Measurements from ENCODE around the genes TIMM10B, OR10A5, OR5P3 and TUB.

DNA sequence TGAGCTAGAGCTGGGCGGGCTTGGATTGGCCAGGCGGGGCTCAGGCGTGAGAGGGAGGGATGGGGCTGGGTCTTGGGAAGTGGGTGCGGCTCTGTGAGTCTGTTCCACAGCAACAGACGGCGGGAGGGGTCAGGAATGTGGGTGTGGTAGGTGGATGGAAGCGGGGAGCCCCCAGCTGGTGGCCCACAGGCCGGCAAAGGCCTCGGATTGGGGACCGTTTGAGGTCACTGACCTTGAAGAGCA, 519 bp downstream of the CAVIN3 start:
- RAMPAGE, long total RNA = no peak
- RRBS = no CpG with 5 or more reads among the region's 10 CpGs

GRCh38 chr11:6431457-6431808, 9.4 kb downstream of the HPX start:
- RAMPAGE, long total RNA = no peak
- RRBS = no CpG with 5 or more reads among the region's 8 CpGs

- RAMPAGE, long total RNA = no peak
- RRBS = 1% methylated on average over 10 of the region's 41 CpGs
Measured at GRCh38 chr11:6481414-6482016, at the start of gene TIMM10B. Gene TIMM10B (plus strand): TSS chr11:6481501.

GRCh38 chr11:6635104-6636261, 16.3 kb upstream of the TPP1 start:
- RAMPAGE, long total RNA = no peak
- RRBS = no CpG with 5 or more reads among the region's 14 CpGs

- RAMPAGE, long total RNA = no peak
- RRBS = no CpG with 5 or more reads among the region's 5 CpGs
Measured at GRCh38 chr11:6845248-6845957, at the start of gene OR10A5. Gene OR10A5 (plus strand): TSS chr11:6845683.

DNA sequence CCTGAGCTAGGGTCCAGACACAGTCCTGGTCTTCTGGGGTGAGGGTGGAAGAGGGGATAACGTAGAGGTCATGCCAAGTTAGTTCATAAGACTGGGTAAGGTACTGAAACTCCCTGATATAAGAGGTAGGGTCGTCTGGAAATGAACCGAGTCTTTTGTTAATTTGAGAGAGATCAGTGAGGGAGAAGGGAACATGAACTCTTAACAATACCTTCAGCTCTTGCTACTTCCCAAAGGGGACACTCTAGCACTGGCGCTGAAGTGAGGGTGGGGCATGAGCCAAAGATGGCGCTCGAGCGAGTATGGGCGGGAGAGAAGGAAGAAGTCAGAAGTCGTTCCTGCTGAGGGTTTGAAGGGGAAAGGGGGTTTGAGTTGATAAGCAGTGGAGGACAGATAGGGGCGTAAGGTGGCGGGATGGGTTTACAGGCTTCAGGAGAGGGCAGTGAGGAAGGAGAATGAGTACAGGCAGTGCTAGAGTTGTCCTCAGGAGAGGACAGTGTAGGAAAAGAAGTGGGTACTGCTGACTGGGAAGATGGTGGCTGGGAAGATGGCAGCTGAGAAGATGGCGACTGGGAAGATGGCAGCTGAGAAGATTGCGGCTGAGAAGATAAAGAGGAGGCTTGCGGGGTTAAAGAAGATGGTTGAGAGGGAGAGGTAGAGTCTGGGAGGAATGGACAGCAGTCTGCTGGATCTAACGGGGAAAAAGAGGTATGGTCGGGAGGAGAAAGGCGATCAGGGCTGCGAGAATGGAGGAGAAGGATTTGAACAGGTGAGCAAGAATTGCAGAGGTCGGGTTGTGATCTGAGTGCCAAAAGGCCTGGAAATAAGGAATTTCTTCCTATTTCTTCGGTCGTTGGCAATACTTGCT, 5.0 kb downstream of the PPFIBP2 start:
- RAMPAGE, long total RNA = no peak
- RRBS = no CpG with 5 or more reads among the region's 21 CpGs

GRCh38 chr11:7571893-7572797, 58.3 kb downstream of the PPFIBP2 start:
- RAMPAGE, long total RNA = no peak
- RRBS = no CpG with 5 or more reads among the region's 5 CpGs

- RAMPAGE, long total RNA = no peak
- RRBS = no CpG with 5 or more reads among the region's 6 CpGs
Measured at GRCh38 chr11:7592598-7593281, 78.9 kb downstream of the PPFIBP2 start.

- RAMPAGE, long total RNA = no peak
- RRBS = 7% methylated on average over 4 of the region's 10 CpGs
Measured at GRCh38 chr11:7665695-7666043, 7.6 kb downstream of the CYB5R2 start.

- RAMPAGE, long total RNA = no peak
Measured at GRCh38 chr11:7830717-7831043, at the start of gene OR5P3. Gene OR5P3 (minus strand): TSS chr11:7830840.

- RAMPAGE, long total RNA = no peak
- RRBS = no CpG with 5 or more reads among the region's 31 CpGs
Measured at GRCh38 chr11:7860671-7861631, 30.3 kb upstream of the OR5P3 start.

- RAMPAGE, long total RNA = no peak
- RRBS = no CpG with 5 or more reads among the region's 6 CpGs
Measured at GRCh38 chr11:7890404-7891269, 40.4 kb downstream of the OR10A6 start.

- RAMPAGE, long total RNA = no peak
- RRBS = 25% methylated on average over 6 of the region's 19 CpGs
Measured at GRCh38 chr11:8080619-8080969, 417 bp upstream of the TUB start.

DNA sequence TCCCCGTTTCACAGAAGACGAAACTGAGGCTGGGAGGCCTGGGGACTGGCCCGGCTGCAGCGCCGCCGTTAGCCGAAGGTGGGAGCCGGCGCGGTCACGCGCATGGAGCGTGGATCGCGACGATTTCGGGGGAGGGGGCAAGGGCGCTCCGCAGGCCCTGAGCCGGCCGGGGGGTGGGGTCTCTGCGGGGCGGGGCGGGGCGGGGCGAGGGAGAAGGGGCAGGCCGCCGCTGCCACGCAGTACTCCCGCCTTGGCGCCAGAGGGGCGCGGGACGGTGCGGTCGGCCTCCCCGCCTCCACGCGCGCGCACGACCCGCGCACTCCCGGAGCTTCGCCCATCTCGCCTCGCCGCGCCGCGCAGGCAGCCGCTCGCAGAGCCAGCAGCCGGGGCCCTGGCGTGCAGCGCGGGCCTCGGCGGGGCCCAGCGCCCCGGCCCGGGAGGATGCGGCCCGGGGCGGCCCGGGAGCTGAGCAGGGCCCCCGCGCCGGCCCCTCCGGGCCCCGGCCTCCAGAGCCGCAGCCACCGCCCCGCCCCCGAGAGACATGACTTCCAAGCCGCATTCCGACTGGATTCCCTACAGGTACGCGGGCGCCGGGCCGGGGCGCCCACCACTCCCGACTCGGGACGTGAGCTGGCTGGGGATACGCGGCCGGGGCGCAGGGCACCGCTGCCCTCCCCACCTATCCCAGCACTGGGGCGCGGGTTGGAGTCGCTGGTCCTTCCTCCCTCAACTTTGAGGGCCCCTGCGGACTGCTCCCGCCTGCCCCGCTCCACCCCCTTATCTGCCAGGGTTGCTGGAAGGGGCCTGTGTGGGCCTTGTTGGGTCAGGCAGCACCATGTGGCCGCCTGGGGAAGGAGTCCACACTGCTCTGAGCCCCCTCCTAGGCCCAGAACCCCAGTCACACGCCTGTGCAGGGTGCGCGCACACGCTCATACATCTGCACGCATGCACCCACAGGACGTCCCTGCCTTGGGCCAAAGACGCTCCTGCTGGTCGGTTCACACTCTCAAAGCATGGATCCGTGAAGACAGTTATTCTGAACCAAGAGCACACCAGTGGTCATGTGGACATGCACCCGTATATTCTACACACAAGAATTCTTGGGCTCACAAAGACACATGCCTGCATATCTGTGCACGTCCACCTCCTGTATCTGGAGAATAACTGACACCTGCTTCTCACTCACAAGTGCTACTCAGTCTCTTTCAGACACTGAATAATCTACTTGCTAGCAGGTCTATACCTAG, at the start of gene TUB:
Gene TUB, plus strand, starts transcription at position 242 of the 1,247 bp plus-strand sequence.
- RAMPAGE, long total RNA = no peak
- RRBS = 2% methylated on average over 48 of the region's 110 CpGs

DNA sequence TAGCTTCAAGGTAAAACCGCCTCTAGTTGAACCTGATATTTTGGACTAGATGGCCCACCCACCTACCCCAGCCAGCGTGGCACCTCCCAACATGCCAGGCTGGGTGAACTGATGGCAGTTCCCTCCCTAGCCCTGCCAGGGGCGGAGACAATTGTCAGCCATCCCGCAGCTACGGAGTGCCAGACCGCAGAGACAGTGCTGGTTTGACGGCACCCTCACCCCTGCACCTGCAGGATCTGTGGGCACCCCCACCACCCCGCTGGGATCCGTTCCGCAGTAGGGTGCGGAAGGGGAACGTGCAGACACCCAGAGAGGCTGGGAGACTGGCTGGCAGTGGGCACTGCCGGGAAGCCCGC, 4.0 kb upstream of the LMO1 start:
- RAMPAGE, long total RNA = no peak
- RRBS = no CpG with 5 or more reads among the region's 14 CpGs

DNA sequence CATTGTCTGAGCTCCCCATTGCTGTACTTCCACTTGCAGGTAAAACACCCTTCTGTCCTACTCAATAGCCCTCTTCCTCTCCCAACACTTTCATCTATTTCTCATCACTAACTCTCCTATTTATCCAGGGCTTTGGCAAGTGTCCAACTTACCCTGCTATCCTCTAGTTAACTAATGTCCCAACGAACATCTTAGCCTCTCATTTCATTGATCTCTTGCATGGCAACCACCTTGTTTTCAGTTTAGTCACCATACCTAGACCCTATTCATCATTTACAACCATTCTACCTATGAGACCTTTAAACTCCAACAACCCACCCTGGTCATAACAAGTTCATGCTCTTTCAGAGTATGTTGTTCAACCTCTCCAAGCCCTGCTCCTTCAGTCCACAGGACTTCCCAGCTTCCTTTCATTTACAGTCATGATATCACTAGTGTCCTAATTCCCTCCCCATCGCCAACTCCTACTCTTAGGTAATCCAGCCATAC, 38.7 kb downstream of the TRIM66 start:
- RAMPAGE, long total RNA = no peak
- RRBS = no CpG with 5 or more reads among the region's 2 CpGs

DNA sequence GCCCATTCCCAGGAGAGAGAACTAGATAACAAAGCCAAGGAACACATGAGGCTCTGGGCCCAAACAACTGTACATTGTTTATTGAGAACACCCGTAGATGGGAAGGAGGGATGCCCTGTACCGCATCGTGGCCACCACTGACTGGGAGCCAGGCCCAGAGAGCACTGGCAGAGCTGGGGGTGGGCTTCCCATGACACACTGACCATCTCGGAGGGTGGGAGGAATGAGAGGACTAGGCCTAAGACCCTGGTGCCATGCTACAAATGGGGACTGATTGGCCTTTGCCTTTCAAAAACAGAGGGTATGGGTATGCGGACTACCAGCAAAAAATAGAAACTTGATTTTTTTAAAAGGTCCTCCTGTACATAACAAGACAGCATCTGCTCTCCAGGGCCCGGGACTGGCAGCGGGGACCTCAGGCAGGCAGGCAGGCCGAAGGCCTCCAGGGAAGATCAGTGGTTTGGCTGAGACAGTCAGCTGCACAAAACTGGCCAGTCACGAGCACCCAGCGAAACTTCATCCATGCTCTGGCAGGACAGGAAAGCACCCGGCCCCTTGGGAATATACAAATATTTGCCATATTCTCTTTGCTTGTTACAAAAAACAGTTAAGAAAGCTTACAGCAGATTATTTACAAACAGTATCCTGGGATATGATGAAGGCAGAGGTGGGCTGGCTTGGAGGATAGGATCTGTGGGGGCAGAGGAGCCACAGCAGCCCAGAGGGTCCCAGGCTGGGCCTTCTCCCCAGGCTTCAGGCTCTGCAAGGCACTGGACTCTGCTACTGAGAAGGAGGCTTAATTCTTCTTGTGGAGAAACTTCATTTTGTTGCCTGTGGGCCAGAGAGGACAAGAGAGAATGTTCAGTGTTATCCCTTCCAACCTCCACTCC, 11.0 kb downstream of the RPL27A start:
- RAMPAGE, long total RNA = no peak
- RRBS = no CpG with 5 or more reads among the region's 11 CpGs

DNA sequence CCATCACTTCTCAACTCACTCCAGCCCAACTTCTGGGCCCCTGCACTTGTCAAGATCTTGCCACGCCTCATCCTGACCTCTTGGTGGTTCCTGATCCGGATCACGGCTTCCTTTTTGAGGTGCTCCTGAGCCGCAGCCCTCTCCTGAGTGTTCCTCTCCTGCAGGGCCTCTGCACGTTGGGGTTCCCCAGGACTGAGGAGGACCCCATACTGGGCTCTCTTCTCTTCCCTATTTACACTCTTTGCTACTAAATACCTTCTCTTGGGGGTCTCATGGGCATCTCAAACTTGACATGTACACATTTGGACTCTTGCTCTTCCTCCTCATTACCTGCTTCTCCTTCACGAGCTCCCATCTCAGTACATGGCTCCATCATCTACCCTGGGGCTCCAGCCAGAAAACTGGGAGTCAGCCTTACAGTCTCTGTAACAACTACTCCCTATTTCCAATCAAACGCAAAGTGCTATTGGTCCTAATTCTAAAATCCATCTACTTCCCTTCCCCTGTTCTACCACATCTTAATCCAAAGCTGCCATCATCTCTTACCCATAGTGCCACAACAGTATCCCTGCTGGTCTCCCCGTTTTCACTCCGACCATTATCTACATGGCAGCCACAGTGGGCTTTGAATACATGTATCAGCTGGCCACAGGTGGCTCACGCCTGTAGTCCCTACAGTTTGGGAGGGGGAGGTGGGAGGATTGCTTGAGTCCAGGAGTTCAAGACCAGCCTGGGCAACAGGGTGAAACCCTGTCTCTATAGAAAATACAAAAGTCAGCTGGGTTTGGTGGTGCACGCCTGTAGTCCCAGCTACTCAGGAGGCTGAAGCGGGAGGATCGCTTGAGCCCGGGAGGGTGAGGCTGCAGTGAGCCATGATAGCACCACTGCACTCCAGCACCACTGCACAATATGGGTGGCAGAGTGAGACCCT, 23.0 kb downstream of the RPL27A start:
- RAMPAGE, long total RNA = no peak
- RRBS = no CpG with 5 or more reads among the region's 14 CpGs

GRCh38 chr11:8732609-8733333, 50.2 kb downstream of the RPL27A start:
- RAMPAGE, long total RNA = no peak
- RRBS = no CpG with 5 or more reads among the region's 8 CpGs

- RAMPAGE, long total RNA = no peak
- RRBS = no CpG with 5 or more reads among the region's 3 CpGs
Measured at GRCh38 chr11:8788350-8789182, 21.9 kb downstream of the DENND2B start.